H7 (cell line): Measurements from ENCODE around the gene ILDR2.

GRCh38 chr1:164641170-164641677 is 82.2 kb downstream of the PBX1 start:
- RAMPAGE, long total RNA = no peak

DNA sequence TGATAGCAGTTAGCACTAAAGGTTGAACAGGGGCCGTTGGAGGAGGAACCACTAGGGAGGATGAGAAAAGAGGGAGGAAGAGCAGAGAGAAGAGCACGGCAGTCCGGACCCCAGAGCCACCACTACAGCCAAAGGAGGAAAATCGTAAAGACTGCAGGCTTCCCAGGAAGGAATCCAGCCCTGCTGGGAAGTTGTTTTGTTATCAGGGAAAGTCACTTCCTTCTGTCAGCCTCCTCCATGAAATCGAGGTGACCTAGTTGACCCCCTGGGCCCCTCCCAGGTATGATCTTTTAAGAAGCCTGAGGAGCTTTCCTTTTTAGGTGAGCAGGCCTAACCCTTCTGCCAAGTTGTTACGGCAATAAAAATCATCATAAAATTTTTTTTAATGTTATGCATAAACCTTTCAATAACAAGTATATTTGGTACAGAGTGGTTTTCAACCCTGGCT is 88.3 kb downstream of the PBX1 start:
- RAMPAGE, long total RNA = no peak

DNA sequence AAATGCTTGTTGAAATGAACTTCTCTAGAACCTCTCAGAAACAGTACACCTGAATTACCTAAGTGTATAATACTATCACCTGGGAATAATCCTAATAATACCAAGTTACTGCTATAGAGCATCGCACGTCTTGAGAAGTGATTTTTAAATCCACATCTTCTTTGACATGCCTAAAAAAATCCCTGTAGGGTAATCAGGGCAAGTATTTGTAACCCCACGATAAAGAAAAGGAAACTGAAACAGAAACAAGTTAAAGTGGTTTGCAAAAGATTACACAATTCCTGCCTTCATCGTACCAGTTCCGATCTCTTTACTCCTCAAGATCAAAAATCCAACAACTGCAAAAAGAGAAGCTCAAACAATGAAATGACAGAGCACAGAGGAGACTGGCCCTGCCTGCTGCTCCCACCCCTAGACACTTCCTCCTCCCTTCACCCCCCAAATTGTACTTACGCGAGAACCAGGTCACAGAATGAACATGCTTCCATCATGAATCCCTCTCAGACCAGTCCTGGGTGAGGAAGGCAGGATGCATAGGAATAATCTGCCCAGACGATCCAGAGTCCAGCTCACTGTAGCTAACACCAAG is 20.5 kb downstream of the RXRG start:
- RAMPAGE, long total RNA = no peak

GRCh38 chr1:165895516-165895854 is 68.1 kb downstream of the UCK2 start:
- RAMPAGE, long total RNA = no peak

GRCh38 chr1:166875341-166876140 is 523 bp downstream of the TADA1 start:
- RAMPAGE, long total RNA = no peak

- RAMPAGE, long total RNA = no peak
Observed at GRCh38 chr1:166902139-166902771, 26.2 kb upstream of the TADA1 start.

DNA sequence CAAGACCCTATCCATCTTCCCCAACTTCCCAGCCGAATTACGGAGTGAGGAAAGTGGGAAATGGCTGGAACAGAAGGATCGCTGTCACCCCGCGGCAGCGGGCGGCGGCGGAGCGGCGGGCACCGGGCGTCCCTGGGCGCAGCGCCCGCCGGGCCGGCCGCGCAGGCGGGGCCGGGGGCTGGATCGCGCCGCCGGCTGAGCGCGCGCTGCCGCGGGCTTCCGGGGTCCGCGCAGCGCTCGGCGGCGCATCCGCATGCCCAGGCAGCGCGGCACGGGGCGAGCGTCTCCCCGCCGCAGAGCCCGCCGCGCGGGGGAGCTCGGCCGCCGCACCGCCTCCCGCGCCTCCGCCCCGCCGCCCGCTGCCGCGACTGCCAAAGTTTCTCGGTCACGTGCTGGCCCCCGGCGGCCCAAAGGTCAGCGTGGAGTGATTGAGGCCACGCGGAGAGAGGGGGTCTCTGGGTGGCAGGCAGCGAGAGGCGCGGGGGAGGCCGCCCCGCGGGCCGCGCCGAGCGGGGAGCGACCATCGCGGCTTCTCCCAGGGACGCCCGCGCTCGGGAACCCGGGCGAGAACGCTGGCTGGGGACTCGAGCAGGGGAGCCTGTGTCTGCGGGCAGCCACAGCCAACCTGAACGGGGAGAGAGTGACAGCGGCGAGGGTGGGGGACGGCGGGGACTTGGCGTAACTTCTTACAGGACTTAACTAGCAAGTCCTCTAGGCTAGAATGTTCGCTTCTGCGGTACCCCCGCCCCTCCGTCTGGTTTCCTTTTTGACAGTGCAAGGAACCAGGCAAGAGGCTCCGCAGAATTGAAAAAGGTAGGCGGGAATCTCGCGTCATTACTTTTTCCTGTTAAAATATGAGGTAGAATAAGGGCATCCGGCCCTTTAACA is at the start of gene ILDR2:
Gene ILDR2, minus strand, starts transcription at position 287 of the 888 bp plus-strand sequence.
- RAMPAGE, long total RNA = no peak

- RAMPAGE, long total RNA = no peak
Observed at GRCh38 chr1:166984866-166985449, 4.1 kb upstream of the MAEL start.

GRCh38 chr1:167223526-167224172 is 3.0 kb downstream of the POU2F1 start:
- RAMPAGE, long total RNA = no peak

GRCh38 chr1:167249061-167249978 is 28.6 kb downstream of the POU2F1 start:
- RAMPAGE, long total RNA = no peak

DNA sequence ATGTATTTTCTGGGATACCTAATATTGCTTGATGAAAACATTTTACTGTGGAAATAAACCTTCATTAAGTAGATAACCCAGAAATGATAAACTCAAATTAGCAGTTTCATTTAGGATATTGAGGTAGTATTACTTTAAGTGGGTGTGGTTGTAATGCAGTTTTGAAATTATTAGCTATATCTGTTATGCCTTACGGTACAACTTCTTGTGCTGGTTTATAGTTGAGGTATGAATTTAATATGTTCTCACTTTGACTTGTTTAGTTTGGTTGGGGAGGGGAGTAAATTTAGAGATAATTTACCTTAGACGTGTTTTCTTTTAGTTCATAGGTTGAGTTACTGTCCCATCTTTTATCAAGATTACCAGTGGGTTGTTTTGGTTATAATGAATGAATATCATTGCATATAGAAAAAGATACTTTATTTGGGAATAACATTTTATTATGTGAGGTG is 111.0 kb downstream of the POU2F1 start:
- RAMPAGE, long total RNA = no peak

- RAMPAGE, long total RNA = no peak
Observed at GRCh38 chr1:167429772-167430948, 88.2 kb downstream of the CD247 start.

- RAMPAGE, long total RNA = no peak
Observed at GRCh38 chr1:167432387-167432732, 86.0 kb downstream of the CD247 start.

DNA sequence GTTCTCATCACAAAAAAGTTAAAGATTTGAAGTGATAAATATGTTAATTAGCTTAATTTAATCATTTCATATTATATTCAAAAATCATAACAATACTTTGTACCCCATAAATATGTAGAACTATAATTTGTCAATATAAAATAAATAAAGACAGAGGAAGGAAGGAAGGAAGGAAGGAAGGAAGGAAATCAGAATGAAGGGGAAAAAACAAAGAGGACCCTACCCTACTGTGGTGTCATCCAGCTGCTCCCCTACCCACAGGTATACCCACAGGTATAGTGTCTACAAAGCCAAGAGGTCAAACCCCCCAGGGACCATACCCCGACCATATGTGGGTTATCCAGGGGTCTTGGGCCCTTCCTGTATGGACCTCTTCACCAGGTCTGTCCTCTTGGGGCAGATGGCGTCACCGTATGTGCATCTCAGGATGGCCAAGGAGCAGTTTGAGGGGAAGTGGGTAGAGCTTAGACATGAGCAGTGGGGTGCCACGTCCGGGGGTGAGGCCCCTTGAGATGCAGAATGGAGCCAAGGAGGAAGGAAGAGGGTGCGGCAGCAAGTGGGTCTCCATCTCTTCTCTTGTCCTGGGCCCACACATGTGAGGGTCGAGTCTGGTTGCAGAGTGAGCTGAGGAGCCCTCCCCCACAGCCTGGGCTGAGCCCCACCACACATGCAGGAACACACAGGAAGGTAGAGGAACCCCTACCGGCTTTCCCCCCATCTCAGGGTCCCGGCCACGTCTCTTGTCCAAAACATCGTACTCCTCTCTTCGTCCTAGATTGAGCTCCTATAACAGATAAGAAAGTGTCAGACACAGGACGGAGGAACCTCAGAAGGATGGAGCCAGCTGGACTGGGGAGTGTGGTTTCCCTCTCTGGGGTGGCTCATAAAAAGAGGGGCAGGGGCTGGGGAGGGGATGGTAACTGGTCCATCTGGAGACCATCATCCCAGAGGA is 80.2 kb downstream of the CD247 start:
- RAMPAGE, long total RNA = no peak

- RAMPAGE, long total RNA = no peak
Observed at GRCh38 chr1:167455391-167456466, 62.6 kb downstream of the CD247 start.

DNA sequence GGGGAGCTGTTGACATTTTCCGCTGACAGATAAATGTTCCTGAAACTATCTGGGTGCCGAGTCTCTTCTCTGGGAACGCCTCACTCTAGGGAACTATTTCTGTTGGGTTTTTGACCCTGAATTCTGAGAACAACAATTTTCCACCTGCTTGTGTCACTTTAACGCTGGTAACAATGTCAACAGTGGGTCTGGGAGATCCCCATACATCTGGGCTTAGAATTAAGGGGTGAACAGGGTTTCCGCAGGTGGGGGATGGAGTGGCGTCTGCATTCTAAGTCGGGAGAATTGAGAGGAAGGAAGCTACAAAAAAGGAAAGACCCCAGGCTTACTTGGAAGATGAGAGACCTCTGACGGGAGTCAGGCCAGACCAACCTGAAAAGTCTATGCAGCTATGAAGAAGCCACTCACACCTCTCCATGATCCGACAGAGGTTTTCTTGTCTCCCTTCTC is 8.7 kb downstream of the CD247 start:
- RAMPAGE, long total RNA = no peak

DNA sequence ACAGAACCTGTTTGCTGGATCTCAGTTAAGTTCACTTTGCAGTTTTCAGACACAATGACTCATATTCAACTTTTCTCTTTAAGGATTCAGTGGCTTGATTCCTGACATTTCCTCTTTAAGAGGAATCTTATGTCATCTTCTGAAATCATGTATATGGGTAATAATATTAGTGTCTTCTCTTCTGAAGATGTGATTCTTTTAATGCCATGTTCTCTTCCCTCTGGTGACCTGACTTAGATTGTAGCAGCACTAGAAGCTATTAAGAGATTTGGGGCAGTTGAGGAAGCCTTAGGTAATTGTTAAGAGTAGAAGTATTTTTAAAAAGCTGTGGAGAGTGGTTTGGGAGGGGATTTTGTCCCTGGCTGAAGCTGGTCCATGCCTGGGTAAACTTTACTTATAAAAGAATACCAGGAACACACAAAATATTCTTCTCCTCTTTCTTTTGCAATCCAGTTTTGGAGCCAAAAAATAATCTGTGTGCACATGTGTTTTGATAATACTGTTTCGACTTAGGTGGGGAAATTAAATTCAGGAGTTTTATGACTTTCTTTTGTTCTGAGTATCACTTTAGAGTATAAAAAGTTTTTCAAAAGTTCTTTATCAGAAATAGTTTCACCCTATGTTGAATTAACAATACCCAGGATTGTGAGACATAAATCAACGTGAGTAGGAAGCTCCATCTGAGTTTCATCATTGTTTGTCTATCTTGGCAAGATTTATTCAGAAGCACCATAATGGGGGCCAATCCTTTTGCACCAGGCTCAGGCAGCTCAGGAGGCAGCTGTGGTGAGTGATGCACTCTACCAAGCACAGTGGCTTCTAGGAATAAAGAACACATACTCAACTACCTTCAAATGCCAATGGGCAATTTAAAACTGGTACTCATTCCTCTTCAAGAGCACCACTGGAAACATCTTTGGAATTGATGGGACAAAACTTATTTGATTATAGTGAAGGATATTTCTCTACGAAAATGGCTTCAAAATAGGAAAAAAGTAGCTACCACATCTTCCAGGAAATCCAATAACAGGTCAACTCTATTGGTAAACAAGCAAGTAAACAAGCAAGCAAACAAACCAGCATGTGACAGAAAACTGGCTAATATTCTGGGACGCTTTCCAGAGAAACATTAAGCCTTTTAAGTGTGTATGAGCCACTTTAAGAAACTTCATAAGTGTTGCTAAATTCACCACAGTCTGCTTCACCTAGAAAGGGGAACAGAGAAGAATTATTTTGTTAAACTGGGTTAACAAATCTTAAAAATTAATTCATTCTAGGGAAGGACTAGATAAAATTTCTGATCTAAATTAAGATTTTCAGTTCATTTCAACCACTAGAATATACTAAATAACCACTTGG is 12.0 kb downstream of the CREG1 start:
- RAMPAGE, long total RNA = no peak

GRCh38 chr1:167548753-167549329 is 4.7 kb downstream of the CREG1 start:
- RAMPAGE, long total RNA = no peak

GRCh38 chr1:167555943-167556325 is 2.4 kb upstream of the CREG1 start:
- RAMPAGE, long total RNA = no peak

- RAMPAGE, long total RNA = no peak
Observed at GRCh38 chr1:167630725-167631629, 945 bp downstream of the RCSD1 start.